ENCODE data around the gene BOD1.

GRCh38 chr5:172816841-172817160, 17.2 kb upstream of the ERGIC1 start:
- PRO-cap, result no peak
CAGE:
- cytosol, long polyA plus RNA, result no peak
- long polyA plus RNA, result no peak
- nucleus, long polyA plus RNA, result no peak

GRCh38 chr5:172832529-172833073, 1.4 kb upstream of the ERGIC1 start:
- PRO-cap, result no peak
CAGE:
- cytosol, long polyA plus RNA, result no peak
- long polyA plus RNA, result no peak
- nucleus, long polyA plus RNA, result no peak

DNA sequence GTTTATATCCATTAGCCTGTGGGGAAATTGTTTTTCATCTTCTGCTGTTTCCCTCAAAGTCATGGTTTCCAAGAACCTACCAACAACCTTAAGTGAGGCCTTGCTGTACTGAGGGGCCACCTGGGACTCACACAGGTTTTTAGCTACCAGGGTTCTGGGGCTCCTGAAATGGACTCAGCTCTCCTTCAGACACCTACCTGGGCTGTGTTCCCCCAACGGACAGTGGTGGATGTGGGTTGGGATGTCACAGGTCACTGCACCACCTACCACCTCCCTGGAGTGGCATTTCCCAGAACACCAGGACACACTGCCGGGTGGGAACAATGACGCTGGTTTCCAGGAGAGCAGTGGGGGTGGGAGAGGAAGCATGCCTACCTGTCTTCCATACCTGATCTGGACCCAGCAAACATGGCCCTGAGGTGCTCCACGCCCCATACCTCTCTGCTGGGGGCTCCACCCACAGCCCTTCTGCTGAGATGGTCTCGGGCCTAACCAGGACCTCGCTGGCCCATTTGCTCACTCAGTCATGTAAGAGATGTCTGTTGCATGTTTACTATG, 20.9 kb downstream of the ERGIC1 start:
- PRO-cap, result no peak
CAGE:
- cytosol, long polyA plus RNA, result no peak
- long polyA plus RNA, result no peak
- nucleus, long polyA plus RNA, result no peak

DNA sequence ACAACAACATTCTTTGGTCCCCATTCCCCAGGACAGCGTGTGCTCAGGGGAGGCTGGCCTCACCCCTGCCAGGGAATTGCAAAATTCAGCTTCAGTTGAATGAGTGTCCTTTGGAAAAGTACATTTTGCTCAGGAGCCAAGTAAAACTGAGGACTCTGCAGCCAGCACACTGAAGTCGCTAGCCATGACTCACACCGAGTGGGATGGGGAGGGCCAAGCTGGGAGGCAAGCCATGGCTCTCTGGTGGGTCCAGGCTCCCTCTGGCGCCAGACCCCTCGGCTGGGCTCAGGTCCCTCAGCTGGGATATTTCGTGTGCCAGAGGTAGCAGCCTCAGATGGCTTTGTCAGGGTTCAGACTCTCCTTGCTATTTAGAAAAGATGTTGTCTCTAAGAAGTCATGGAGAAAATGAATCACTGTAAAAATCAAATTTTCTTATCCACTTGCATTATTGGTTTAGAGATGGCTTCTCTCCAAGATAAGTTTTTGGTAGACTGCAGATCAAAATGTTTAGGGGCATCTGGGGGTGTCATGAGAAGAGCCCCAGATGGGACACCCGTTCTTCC, 35.3 kb downstream of the ERGIC1 start:
- PRO-cap, result no peak
CAGE:
- cytosol, long polyA plus RNA, result no peak
- long polyA plus RNA, result no peak
- nucleus, long polyA plus RNA, result no peak

DNA sequence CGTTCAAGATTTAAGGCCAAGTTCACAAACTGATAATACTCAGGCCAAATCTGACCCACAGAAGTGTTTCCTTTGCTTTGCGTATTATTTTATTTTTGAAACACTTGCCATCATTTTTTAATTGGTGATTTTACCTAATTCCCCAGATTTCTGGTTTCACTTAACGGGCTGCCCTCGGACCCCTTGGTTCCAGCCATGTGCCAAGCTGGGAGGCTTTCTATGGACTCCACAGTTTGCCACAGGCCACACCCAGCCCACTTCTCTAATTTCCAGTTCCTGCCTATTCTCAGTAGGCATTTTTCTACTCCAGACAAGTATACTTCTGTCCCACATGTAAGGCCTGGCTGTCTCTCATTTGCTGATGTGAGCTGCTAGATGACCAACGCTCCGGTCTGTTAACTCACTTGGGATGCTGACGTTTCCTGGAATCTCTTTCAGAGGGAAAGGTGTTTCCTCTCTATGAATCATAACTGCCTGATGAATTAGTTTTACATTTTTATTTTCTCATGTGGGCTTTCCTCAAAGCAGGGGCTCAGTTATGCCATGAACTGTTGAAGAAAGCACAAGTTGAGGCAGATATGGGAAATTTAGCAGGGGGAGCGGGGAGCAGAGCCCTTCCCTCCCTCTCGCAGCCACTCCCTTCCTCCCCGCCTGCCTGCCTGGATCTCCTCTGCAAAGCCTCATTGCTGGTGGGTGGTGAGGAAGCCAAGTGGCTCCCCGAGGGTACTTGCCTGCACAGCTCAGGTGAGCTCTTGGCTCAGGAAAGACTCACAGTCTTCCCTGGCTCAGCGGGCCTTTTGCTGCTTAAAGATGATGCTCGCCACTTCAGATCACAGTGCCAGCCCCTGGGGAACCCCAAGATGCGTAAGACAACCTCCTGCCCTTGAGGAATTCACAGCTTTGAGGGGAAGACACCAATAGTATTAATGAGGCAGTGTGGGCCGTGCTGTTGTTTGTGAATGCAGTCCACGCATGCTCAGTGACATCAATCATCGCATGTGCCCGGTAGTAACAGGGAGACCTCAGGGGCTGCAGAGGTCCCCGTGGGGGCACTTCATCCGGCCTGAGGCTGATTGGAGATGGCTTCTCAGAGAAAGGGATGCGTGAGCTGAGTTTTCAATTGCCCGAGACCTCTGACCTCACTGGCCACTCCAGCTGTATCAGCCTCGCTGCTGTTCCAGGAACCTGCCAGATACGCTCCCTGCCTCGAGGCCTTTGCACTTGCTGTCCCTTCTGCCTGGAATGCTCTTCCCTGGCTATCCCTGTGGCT, 36.5 kb downstream of the ERGIC1 start:
- PRO-cap, result no peak
CAGE:
- cytosol, long polyA plus RNA, result no peak
- long polyA plus RNA, result no peak
- nucleus, long polyA plus RNA, result no peak

DNA sequence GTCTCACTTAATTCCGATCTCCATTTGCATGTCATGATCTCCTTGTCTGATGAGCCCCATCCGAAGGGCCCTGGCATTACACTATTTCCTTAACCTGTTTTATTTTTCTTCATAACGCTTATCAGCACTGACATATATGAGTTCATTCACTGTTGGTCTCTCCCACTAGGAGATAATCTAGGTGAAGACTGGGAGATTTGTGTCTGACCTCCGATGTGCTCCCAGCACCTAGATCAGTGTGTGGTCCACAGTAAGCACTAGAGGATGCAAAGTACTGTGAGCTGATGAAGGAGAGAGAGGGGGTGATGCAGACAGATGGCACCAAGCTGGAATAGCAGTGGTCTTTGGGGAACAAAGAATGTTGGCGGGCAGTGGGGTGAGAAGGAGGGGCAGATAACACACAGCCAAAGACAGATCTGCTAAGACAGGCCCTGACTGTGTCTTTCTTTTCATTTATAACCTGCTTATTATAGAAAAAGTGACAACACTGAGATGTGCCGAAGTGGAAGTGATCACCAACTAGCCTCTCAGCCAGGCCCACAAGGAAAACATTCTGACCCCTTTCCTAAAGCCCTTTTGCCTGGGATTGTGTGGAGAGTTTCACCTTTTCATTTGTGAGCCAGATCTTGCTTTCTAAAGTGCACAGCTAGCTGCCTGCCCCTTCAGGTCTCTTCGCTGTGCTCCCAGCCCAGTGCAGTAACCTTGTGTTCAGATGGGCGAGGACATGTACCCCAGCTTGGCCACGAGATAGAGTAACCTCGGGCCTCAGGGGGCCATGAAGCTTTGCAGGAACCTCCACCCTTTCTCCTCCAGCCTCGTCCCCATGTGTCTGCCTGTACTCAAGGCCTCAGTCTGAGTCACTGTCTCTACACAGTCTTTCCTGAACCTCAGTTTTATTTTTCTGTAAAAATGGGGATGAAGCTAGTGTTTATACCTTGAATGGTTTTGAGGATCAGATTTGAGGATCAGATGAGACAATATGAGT, 37.6 kb downstream of the ERGIC1 start:
- PRO-cap, result no peak
CAGE:
- cytosol, long polyA plus RNA, result no peak
- long polyA plus RNA, result no peak
- nucleus, long polyA plus RNA, result no peak

- PRO-cap, result no peak
CAGE:
- cytosol, long polyA plus RNA, result no peak
- long polyA plus RNA, result no peak
- nucleus, long polyA plus RNA, result no peak
Measured at GRCh38 chr5:172900839-172901556, 58.2 kb upstream of the RPL26L1 start.

DNA sequence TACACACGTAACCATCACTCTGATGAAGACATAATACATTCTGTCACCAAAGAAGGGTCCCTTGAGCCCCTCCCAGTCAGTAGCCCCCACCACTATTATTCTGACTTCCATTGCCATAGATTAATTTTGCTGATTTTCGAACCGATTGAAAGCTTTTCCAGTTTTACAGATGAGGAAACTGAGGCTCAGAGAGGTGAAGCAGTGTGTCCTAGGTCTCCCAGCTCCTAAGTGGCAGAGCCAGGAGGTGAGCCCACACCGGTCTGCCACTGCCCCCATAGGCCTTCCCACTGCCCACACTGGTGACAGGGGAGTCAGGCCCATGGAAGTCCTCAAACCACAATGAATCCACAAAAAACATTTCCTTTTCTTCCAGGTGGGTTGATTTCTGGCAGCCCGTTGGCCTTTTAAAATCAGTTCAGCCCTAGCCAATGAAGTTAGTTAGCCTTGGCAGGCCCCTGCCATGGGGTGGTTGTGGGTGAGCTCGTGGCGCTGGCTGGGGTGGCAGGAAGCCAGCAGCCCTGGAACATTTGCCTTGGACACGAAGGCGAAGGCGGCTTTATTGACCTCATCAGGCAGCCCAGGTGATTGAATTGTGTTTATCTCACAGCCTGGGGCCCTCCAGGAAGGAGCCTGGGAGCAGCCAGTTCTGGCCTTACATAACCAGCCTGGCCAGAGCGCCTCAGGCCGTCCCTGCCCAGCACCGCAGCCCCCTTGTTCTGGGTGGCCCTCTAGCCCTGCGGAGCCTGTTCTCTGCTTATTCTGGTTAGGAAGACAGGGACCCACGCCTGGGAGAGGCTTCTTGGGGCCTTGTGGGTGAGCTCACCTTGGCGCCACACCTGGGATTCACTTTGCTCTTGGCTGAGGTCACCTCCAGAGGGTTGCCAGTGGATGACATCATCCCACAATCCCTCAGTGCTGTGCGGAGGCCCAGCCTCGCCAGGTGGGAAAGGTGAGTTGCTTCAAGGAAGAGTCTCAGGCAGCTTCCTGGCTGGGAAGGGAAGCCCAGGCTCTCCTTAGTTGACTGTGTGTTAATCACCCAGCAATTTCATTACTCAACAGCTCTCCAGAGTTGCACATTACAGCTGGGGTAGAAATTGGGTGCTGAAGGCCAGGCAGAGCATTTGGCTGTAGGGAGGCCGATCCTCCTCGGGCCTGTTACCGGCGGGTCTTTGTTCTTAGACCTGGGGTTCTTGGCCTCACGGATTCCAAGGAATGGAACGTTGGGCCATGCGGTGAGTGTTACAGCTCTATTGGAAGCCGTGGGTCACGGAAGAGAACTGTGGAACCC, 54.5 kb upstream of the RPL26L1 start:
- PRO-cap, result bidirectional peak, plus-strand start at position 952 of the sequence, minus-strand start at position 845 of the sequence
CAGE:
- cytosol, long polyA plus RNA, result no peak
- long polyA plus RNA, result no peak
- nucleus, long polyA plus RNA, result no peak

- PRO-cap, result no peak
CAGE:
- cytosol, long polyA plus RNA, result no peak
- long polyA plus RNA, result no peak
- nucleus, long polyA plus RNA, result no peak
Measured at GRCh38 chr5:173011474-173012168, 28.1 kb downstream of the ATP6V0E1 start.

- PRO-cap, result no peak
CAGE:
- cytosol, long polyA plus RNA, result no peak
- long polyA plus RNA, result no peak
- nucleus, long polyA plus RNA, result no peak
Measured at GRCh38 chr5:173020543-173021222, 35.5 kb upstream of the CREBRF start.

DNA sequence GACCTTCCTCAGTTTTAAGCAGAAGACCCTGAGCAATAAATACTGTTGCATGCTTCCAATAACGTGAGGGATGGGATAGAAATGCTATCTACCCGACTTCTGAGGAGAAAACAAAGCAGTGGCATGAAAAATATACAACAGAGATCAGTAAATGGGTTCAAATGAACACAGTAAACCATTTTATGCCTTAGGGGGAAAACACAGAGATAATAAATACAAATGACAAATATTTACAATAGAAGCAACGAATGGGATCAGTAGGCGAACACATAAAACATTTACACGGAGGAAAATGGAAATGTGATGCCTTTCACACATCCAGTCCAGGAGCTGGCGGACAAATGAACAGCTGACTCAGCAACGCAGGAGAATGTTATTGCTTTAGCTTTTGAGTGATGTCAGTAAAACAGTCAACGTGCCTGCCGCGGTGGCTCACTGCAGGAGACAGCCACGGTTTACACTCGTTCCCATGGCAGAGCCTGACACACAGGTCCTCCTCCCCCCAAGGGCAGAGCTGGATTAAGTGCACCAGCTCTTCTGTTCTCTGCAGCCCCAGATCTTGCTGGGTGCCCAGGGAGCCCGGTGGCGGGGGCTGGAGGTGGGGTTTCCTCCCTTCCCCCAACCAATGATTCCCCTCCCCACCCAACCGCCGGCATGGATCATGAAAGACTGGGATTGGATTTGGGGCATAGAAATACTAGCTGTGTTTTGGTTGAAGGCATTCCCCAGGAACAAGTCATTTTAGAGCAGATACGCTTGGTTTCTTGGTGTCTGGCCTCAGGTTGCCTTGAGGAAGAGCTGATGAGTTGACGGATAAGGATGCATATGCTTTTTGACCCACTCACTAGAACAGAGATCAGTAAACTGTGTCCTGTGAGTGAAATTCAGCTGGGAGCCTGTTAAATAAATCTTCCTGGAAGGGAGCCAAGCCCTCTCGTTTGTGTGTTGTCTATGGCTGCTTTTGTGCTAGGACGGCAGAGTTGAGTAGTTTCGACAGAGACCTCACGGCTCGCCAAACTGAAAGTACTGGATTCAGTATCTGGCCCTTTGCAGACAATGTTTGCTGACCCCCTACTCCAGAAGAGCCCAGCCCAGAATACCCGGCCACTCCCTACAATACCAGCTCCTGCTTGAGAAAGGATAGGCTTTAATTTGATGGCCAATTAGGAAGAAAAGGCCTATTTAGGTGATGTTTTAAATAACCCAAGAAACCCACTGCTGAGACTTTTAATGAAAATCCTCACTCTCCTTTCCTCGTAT, 12.5 kb downstream of the STC2 start:
- PRO-cap, result unidirectional peak, plus-strand start at position 554 of the sequence
CAGE:
- cytosol, long polyA plus RNA, result no peak
- long polyA plus RNA, result no peak
- nucleus, long polyA plus RNA, result no peak

- PRO-cap, result no peak
CAGE:
- cytosol, long polyA plus RNA, result no peak
- long polyA plus RNA, result no peak
- nucleus, long polyA plus RNA, result no peak
Measured at GRCh38 chr5:173317975-173318505, 10.2 kb downstream of the STC2 start.

DNA sequence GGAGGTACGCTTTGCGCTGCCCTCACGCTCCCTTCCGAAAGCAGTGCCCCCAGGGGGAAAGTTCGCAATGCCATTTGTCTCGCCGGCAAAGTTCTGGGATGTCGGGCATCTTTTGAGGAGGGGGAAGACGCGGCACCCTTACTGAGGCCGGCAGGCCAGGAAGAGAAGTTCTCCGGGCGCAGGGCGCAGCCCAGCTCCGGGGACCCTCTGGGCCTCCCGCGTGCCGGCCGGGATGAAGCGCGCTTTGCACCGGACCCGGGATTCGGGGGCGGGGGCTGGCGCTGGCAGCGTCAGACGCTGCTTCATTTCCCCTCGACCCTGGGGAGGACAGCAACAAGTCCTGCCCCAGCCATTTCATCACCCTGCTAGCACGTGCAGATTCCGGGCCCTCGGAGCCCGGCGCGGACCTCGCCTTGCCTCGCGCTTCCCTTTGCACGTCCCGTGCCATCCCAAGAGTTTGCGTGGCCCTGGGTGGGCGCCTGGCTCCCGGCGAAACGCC, 691 bp downstream of the STC2 start:
- PRO-cap, result no peak
CAGE:
- cytosol, long polyA plus RNA, result no peak
- long polyA plus RNA, result no peak
- nucleus, long polyA plus RNA, result no peak

- PRO-cap, result no peak
CAGE:
- cytosol, long polyA plus RNA, result no peak
- long polyA plus RNA, result no peak
- nucleus, long polyA plus RNA, result no peak
Measured at GRCh38 chr5:173457159-173457828, 129.1 kb upstream of the STC2 start.

- PRO-cap, result no peak
CAGE:
- cytosol, long polyA plus RNA, result no peak
- long polyA plus RNA, result no peak
- nucleus, long polyA plus RNA, result no peak
Measured at GRCh38 chr5:173501018-173501646, 115.3 kb downstream of the BOD1 start.

DNA sequence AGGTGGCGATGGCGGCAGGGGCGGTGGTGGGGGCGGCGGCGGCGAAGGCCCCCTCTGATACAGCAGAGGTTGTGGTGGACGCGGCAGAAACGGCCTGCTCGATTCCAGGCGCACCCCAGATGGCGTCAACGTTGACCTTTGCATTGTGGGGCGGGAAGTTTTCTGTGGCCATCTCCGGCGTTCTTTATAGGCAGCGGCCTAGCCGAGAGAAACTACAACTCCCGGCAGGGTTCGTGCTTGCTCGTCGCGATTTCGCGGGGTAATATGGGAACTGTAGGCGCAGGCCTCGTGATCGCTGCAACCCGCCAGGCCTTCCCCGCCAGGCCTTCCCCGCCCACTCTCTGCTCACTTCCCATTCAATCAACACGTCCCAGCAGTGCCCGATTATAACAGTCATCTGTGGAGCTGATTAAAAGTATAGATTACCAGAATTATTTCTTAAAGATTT, at the start of gene BOD1:
TSS of gene BOD1 (minus strand) at position 91 of the 448 bp plus-strand sequence.
- PRO-cap, result bidirectional peak, plus-strand start at position 337 of the sequence, minus-strand start at position 122 of the sequence
CAGE:
- cytosol, long polyA plus RNA, result no peak
- long polyA plus RNA, result no peak
- nucleus, long polyA plus RNA, result no peak

DNA sequence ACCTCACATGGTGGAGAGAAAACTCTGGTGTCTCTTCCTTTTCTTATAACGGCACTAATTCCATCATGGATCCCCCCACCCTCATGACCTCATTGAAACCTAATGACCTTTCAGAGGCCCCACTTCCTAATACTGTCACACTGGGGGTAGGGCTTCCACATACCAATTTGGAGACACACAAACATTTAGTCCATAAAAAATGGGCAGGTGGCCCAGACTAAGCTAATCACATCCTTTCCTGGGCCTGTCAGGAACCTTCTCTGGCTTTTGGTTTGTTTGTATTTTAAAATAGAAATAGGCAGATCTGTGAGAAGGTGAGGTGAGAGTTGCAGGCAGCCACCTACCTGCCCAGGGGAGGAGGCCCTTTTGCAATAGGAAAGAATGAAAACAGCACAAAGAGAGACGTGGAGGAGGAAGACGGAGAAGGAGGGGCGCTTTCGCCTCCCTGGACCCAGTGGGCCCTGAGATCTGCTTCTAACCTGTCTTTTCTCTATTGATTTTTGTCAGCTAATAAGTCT, 90.2 kb upstream of the BOD1 start:
- PRO-cap, result no peak
CAGE:
- cytosol, long polyA plus RNA, result no peak
- long polyA plus RNA, result no peak
- nucleus, long polyA plus RNA, result no peak

GRCh38 chr5:173727899-173728452, 111.5 kb upstream of the BOD1 start:
- PRO-cap, result no peak
CAGE:
- cytosol, long polyA plus RNA, result no peak
- long polyA plus RNA, result no peak
- nucleus, long polyA plus RNA, result no peak

DNA sequence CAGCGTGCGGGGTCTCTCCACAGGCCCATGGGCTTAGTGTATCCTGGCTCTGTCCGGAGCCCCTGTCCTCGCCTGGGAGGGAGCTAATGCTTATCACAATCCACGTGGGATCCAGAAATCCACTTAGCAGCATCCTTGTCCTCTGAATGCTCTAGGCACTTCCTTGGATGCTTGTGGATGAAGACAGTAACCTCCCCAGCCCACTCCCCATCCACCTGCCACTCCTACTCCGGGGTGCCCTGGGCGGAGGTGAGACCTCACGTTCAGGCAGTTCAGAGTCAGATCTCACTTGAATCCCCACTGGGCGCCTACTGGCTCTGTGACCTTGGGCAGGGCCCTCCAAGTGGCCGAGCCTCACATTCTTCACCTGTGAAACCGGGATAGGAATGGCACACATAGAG, 112.4 kb upstream of the BOD1 start:
- PRO-cap, result no peak
CAGE:
- cytosol, long polyA plus RNA, result no peak
- long polyA plus RNA, result no peak
- nucleus, long polyA plus RNA, result no peak

DNA sequence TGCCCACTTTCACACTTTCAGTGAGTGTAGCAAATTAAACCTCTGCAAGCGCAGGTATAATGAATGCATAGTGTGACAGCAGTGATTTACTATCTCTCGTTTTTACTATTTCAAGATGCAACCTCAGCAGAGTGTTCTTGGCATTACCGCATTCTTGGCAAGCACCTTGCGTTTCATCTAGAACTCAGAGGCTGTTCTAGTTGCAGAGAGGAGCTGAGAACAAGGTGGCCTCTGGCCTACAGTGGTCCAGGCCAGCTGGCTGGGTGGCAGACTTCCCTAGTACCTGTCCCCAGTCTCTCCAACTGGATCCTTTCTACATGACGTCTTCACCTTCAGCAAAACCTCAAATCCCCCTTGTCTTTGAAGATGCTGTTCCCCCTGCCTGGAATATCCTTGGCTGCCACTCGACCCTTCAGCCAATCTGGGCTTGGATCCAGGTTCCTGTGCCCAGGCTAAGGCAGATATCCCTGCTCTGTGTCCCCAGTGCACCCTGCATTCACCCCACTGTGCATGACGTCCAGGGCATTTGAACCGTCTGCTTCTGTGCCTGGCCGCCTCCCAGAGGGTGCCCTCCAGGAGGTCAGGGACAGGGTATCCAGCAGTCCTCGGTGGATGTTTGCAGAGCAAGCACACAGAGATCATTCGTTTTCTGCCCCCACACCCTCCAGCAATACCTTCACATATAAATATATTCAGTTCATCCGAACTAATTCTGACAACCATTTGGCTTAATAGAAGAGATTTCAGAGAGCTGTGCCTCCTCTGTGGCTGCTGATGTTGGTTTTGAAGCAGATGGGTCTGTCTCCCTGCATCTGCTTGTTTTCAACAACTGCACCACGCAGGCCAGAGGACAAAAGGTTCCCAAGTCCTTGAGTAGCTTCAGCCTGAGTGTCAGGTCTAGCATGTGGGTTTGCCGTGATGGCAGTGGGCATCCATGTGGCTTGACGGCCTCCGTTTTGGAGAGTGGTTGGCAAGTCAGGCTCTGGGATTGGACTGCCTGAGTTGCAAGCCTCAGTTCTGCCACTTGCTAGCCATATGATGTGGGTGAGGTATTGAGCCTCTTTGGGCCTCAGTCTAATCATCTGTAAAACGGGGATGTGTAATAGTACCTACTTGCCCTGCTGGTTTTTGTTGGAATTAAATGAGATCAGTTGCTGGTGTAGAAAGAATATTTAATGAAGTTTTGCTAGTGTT, 120.2 kb upstream of the CPEB4 start:
- PRO-cap, result no peak
CAGE:
- cytosol, long polyA plus RNA, result no peak
- long polyA plus RNA, result no peak
- nucleus, long polyA plus RNA, result no peak